ENCODE data around the gene TRA2A.

GRCh38 chr7:20716881-20717180 is 69.9 kb downstream of the SP8 start:
- PRO-cap, result no peak

DNA sequence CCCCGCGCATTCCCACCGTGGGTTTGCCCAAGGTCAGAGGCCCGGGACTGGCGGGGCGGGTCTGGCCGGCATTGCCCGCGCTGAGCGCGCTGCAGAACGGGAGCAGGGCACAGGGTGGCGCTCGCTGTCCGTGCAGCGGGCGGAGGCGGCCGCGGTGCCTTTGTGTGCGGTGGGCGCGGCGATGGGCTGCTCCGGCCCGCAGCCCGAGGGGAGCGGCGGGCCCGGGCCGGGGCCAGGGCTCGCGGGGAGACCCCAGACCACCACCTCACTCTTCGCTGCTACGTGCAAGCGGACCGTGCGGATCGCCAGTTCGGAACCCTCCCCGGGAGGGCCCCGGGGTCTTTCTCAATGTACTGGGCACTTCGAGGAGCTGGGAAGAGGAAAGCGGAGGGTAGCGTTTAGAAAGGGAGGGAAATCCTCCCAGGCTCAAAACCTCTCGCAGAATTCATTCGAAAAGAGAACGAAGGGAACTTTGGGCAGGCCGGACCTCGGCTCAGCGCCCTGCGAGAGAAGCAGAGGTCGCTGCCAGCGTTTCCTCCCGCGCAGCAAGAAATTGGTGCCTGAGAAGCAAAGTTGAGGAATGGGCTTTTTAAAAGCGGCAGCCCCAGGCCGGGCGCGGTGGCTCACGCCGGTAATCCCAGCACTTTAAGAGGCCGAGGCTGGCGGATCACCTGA is 8.5 kb downstream of the SP8 start:
- PRO-cap, result bidirectional peak, plus-strand start at position 268 of the sequence, minus-strand start at position 98 of the sequence

GRCh38 chr7:21428551-21428970 is 678 bp downstream of the SP4 start:
- PRO-cap, result no peak

- PRO-cap, result unidirectional peak, plus-strand start at chr7:22082723; bidirectional peak, plus-strand start at chr7:22083259, minus-strand start at chr7:22082888; bidirectional peak, plus-strand start at chr7:22083311, minus-strand start at chr7:22083370
Measured at GRCh38 chr7:22082427-22083820, 137.2 kb upstream of the CDCA7L start.

DNA sequence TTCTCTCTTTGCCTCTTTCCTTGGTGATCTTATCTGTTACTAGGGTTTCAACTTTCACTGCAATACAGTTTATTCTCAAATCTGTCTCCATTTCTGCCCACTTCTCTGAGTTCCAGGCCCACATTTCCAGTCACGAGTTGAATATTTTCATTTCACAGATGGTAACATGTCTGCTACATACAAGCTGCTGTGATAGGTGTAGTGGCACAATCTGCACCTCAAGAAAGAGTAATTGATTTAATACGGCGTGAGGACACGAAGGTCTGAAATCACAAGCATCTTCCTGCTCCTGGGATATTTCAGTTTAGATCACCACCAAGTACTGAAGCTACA is 120.8 kb downstream of the RAPGEF5 start:
- PRO-cap, result no peak

- PRO-cap, result no peak
Measured at GRCh38 chr7:22287921-22288220, 69.1 kb downstream of the RAPGEF5 start.

DNA sequence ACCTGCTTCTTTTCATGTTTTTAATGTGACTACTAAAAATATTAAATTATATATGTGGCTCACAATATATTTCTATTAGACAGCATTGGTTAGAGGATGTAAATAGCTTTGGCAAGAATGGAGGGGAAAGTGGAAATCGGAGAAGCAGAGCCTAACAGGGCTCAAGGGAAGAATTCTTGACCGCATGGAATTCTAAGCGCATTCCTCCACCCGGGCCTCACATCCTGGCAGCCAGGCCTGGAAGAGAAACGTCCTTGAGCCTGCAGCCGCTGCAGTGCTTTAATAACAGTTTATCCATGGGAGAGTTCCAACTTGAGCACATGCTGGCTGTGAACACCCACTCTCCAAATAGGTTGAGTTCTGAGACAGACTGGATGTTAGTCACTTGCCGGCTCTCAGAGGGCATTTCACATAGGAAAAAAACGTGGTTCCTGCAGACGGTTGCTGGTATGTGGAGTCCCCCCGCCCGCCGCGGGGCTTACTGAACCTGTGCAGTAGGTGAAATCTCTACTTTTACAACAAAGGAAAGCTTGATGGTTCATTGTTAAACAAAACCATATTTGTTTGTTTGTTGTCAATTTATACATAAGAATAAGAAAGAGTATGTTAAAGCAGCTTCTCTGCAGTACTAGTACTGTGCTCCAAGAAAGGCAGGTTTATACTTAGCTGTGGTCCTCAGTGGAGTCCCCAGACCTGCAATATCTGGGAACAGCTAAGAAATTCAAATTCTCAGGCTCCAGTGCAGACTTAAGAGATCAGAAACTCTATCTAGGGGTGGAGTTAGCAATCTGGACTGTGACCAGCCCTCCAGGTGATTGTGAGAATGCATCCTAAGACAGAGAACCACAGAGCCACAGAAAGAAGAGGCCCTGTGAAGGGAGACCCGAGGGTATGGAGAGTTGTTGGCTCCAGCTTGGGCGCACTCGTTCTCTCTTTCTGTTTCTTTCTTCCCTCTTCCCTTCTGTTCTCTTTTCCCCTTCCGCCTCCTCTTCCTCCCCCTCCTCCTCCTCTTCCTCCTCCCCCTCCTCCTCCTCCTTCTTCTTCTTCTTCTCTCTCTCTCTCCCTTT is 61.6 kb upstream of the STEAP1B start:
- PRO-cap, result bidirectional peak, plus-strand start at position 220 of the sequence, minus-strand start at position 284 of the sequence; bidirectional peak, plus-strand start at position 384 of the sequence, minus-strand start at position 352 of the sequence; bidirectional peak, plus-strand start at position 659 of the sequence, minus-strand start at position 483 of the sequence

DNA sequence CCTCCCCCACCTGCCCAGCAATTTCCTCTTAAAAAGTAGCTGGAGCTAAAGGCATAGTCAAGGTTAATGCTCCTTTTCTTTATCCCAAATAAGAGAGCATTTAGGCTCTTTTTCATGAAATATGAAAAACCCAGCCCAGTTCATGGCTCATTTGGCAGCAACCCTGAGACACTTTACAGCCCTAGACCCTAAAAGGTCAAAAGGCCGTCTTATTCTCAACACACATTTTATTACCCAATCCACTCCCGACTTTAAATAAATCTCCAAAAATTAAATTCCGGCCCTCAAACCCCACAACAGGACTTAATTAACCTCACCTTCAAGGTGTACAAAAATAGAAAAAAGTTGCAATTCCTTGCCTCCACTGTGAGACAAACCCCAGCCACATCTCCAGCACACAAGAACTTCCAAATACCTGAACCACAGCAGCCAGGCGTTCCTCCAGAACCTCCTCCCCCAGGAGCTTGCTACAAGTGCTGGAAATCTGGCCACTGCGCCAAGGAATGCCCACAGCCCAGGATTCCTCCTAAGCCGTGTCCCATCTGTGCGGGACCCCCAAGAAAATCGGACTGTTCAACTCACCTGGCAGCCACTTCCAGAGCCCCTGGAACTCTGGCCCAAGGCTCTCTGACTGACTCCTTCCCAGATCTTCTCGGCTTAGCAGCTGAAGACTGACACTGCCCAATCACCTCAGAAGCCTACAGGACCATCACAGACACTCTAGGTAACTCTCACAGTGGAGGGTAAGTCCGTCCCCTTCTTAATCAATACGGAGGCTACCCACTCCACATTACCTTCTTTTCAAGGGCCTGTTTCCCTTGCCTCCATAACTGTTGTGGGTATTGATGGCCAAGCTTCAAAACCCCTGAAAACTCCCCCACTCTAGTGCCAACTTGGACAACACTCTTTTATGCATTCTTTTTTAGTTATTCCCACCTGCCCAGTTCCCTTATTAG is 21.7 kb upstream of the IL6 start:
- PRO-cap, result unidirectional peak, minus-strand start at position 614 of the sequence

- PRO-cap, result bidirectional peak, plus-strand start at chr7:23247809, minus-strand start at chr7:23247788
Measured at GRCh38 chr7:23247541-23248344, 1.2 kb downstream of the GPNMB start.

DNA sequence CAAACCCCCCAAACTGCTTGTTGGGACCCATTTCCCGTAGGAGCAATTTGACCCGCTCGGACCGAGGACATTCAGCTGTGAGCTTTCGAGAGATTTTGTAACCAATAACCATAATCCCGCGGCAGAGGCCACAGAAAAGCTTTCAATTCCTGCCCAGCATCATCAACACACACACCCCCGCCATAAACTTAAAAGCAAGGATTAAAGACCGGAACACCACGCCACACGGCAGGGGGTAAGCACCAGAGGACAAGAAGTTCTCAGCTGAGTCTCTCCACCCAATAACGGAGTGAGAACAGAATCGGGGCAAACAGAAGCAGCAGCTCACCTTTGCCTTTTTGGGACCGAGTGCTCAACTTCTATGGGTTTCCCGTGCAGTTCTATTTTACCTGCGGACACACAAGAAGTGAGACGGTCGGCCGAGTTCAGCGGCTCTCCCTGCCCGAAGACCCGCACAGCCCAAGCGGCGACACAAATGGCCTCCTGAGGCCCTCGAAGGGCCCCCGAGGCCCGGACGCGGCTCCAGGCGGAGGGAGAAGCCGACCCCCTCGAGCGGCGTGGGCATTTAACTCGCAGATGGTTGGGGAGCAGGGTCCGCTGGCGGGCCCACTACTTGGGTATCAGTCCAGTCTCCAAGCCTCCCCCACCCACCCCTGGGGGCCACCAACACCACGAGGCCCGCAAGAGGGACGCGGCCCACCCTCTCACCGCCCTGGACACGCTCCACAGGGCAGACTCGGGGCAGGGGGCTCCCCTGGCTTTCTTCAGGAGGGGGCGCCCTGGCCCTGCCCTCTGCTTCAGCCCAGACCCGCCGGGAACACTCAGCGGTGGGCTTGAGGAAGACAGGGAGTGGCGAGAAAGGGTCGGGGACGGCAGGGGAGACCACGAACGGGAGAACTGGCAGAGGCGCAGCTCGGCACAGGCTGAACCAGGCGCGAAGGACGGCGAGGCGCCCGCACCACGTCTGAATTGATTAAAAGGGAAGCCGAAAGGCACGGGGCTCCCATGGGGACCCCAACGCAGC is 1.8 kb downstream of the IGF2BP3 start:
- PRO-cap, result bidirectional peak, plus-strand start at position 281 of the sequence, minus-strand start at position 106 of the sequence; bidirectional peak, plus-strand start at position 903 of the sequence, minus-strand start at position 736 of the sequence

DNA sequence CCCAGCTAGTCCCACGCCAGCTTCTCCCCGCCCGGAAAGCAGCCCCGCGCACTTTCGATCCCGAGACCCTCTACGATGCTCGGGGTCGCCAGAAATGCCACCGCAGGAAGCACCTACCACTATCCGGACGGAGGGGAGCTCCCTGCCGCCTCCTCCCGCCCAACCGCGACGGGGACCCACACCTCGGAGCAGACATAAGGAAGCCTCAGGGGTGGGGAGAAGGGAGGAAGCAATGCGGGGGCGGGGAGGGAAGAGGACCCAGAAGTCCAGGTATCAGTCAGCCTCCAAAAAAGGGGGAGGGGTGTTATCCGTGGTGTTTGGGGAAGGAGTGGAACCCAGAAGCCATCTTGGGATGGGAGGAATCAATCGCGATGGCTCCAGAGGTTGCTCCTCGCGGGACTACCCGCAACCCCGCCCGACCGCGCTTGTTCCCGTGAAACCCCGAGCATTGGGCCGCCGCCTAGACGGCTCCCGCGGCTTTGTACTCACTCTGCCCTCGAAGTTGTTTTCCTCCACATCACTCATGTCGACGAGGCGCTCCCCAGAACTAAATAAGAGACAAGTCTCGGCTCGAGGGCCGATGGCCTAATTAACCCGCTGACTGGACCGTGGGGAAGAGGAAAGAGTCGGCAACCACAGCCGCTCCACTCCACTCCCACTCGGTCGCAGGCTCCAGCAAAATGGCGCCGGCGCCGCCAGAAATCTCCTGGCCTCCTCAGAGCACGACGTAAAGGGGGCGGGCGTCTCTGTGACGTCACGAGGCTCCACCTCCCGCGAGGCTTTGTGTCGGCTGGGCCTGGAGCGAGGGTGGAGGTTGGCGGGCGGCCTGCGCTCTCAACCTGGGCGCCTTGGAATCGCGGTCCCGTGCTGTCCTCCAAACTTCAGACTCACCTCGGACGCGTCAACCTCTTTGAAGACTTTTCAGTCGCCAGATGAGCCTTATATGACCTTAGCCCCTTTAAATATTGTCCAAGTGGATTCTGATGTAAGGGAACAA is at the start of gene TRA2A:
Gene TRA2A (minus strand): TSS at position 682 of the 997 bp plus-strand sequence.
- PRO-cap, result bidirectional peak, plus-strand start at position 345 of the sequence, minus-strand start at position 196 of the sequence; bidirectional peak, plus-strand start at position 827 of the sequence, minus-strand start at position 681 of the sequence

- PRO-cap, result no peak
Measured at GRCh38 chr7:23956641-23957136, 246.7 kb downstream of the STK31 start.

GRCh38 chr7:24480428-24480956 is 92.8 kb upstream of the PALS2 start:
- PRO-cap, result no peak

- PRO-cap, result no peak
Measured at GRCh38 chr7:24574433-24574779, 1.2 kb downstream of the PALS2 start.

GRCh38 chr7:24820615-24821289 is 63.5 kb upstream of the GSDME start:
- PRO-cap, result no peak

GRCh38 chr7:24826107-24826521 is 68.8 kb upstream of the GSDME start:
- PRO-cap, result no peak

DNA sequence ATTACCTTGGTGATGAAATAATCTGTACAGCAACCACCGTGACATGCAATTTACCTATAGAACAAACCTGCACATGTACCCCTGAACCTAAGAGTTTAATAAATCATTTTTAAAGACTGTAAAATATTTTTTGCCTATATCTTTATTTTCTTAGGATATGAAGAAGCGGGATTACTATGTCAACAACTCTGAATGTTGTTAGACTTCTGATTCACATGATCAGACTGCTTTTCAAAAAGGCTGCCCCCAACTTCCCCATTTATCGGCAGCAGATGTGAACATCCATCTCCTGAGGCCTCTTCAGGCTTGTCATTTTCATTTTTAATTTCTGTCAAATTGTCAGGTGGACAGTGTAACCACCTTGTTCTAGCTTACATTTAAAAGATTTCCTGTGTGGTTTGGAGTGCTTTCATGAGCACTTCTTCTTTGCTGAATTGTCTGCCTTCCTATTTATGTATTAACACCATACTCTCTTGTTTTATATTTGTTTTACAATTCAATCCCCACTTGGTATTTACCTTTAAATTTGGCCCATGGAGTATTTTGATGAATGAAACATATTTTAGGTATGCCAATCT is 78.8 kb upstream of the GSDME start:
- PRO-cap, result no peak

DNA sequence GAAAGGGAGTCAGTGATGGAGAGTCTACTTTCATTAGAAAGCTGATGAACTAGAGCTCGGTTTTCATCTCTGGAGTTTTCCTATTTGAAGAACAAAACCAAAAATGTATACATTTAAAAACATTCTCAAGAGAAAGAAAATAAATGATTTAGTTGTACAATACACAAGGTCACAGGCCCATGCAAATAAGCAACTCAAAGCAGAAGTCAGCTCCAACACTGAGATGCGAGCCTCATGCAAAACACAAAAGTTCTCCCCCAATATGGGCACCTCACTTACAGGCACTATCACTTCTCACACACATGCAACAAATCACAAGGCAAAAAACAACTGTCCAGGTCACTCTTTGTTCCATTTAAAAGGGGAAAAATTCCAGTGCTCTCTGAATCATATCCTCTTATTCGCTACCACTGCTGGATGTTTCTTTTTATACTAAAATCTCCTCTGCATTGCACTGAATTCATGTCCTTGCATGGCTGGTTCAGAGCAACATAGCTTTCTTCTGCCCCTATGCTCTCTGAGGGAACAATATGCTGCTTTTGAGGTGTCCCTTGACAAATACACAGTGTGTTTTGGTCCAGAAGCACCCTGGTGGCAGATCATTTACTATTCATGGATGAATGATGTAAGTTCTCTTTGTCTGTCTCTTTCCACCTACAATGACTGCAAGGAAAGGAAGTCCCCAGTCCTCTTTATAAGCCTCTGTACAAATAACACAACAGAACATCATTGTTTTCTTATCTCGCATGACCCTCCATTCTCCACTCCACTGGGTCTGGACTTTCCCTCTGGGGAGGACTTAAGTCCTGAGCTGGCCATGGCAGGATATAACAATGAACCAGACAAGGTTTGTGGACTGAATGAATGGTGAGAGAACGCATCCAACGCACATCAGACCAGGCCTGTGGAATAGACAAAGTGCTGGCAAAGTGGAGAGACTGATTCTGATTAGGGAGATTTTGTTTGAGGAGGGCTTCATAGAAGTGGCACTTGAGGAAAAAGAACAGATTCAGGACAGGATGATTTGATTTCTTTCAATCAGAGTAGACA is 85.4 kb upstream of the GSDME start:
- PRO-cap, result no peak

DNA sequence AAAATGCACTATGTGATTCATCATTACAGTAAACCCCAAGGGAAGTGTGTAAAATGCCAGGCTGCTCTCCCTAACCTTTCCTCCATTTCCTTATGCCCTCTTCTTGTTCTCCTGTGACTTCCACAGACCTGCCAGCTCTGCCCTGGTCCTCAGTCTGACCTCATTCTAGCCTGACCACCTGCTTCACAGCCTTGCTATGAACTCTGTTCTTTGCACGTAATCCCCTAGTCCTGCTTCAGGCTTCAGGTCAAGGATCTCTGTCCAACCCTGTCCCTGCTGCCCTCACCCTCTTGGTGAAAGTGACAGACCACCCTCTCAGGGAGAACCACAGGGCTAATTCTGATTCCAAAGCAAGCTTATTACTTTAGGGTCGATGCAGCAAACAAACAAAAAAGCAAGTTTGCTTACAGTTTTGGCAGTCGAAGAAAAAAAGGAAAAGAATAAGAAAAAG is 57.4 kb downstream of the OSBPL3 start:
- PRO-cap, result no peak

DNA sequence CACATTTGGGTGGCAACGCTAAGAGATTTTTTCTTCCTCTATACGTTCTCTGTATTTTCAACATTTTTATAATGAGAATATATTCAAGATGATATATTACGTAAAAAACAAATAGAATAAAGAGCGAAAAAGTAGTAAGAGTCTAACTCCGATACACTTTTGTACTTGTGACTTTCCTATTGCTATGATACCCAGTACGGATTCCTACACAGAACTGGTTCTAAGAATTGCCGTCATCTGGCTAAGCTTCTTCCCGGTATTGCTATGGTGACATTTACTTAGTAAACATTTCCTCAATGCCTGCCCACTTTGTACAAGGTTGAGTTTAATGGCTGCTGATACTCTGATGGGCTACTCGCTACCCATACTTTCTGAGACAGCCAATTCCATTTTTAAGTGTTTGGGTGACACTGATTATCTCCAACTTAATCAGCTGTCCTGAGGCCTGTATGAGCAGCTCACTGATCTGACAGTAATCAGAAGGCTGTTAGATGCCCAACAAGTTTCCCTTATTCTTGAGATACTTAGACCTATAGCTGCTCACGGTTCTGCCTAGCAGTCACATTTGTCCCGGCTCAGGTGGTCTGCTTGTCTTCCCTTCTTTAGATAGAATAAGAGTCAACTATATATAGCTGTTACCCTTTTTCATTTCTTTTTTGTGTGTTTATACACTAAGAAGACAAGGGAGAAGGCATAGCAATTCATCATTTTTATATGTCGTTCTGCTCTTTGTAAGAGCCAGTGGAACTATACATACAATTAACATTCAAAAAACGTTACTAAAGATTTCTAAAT is 55.5 kb downstream of the OSBPL3 start:
- PRO-cap, result no peak